Colic lymph node (tissue), 1 donor: ENCODE measurements around a stretch of chr18.

- PRO-cap, result no peak
Measured at GRCh38 chr18:7958218-7959009, 391.3 kb downstream of the PTPRM start.

DNA sequence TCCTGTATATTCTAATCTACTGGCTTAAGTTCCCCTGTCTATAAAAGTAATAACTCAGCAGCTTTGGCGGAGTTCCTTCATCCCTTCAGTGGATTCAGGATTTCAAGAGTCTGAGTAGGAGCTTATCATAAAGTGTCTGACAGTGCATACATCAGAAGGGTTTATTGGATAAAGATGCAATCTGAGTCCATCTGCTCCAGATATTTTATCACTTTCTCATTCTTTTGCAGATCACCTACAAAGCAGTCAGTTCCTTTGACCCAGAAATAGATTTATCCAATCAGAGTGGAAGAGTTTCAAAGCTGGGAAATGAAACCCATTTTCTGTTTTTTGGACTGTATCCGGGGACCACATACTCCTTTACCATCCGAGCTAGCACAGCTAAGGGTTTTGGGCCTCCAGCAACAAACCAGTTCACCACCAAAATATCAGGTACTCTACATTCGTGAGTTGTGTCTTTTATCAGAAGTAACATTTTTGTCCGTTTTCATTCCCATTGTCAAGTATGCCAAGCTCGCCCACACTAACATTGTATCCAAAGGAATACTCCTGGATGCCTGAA lies 518.4 kb downstream of the PTPRM start:
- PRO-cap, result no peak

DNA sequence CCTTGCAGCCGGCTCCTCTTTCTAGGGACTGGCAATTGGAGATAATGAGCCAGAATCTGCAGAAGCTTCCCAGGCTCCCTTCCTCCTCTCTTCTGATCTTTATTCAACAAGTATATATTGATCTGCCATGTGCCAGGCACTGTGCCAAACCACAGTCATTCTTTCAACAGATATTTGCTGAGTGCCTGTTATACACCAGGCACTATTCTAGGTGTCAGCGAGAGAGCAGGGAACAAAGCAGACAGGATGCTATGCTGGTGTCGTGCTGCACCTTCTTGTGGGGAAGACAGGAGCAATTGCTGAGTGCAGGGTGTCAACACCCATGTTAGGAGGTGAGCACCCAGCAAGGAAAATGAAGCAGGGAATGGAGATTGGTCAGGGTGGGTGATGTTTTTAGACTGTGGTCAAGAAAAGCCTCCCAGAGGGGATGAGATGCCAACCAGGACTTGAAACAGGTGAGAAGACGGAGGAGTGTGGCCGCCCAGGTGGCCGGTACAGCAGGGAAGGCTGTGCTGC lies 307.7 kb upstream of the RAB12 start:
- PRO-cap, result no peak

GRCh38 chr18:8318890-8319701 lies 290.1 kb upstream of the RAB12 start:
- PRO-cap, result no peak

DNA sequence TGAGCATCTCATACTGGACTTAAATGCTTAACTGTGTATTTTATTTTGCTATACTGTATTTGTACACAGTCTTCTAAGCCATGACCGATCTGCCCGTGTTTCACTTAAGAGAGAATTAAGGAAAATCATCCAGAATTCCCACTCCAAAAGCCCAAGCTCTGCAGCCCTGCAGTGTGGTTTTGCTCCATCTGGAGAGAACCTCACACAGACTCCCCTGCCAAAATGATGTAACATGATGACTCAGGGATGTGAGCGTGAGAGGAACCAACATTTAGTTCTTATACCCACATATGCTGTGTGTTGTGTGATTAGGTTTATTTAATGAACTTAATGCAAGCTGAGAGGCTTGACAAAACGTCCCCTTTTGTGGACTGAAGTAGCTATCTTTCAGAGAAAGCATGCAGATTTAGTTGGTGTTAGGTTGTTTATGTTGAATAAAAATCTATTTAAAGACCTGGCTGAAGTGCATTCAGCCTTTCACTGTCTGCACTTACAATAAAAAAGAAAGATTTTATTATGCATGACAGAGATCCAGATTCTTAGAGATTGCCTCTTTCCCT lies 6.2 kb downstream of the RAB12 start:
- PRO-cap, result no peak

- PRO-cap, result no peak
Measured at GRCh38 chr18:8717238-8717616, 11.9 kb downstream of the MTCL1 start.

- PRO-cap, result no peak
Measured at GRCh38 chr18:8783998-8784496, 78.7 kb downstream of the MTCL1 start.

- PRO-cap, result bidirectional peak, plus-strand start at chr18:8978634, minus-strand start at chr18:8978420
Measured at GRCh38 chr18:8978297-8978758, 124.2 kb upstream of the NDUFV2 start.

GRCh38 chr18:9184677-9185439 lies 48.3 kb downstream of the ANKRD12 start:
- PRO-cap, result no peak

DNA sequence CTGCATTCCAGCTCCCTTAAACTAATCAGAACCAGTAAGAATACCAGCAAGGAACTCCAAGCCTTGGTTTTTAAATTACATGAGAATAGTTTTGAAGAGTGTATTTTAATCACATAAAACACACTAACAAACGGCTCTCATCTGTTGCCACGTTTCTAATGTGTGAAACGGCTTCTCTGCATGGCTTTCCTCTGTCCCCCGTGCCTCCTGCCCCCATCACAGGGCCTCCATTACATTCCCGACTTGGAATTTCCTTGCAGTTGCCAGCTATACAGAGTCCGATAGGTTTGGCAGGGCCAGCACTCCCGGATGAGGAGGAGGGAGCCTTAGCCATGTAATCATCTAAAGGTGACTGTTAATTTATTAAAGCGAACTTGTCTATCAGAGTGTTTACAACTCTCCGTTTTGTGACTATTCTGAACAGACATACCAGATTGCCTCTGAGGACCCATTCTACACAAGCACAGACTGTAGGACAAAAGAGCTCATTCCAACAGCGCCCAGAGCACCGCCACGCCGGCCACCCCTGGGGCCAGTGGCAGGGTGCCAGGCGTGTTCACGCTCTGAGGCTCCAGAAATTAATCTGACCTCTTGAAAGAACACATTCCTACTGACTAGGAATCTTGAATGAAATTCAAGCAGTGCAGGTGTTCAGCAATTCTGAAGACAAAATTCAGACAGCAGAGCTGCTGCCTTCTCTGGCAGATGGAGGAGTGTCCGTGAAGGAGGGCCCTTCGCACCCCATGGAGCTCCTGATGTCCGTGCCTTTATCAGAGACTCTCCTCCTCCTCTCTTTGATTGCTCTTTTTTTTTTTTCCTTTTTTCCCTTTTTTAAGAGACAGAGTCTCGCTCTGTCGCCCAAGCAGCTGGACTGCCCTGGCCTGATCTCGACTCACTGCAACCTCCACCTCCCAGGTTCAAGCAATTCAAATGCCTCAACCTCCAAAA lies 58.1 kb upstream of the RALBP1 start:
- PRO-cap, result no peak

DNA sequence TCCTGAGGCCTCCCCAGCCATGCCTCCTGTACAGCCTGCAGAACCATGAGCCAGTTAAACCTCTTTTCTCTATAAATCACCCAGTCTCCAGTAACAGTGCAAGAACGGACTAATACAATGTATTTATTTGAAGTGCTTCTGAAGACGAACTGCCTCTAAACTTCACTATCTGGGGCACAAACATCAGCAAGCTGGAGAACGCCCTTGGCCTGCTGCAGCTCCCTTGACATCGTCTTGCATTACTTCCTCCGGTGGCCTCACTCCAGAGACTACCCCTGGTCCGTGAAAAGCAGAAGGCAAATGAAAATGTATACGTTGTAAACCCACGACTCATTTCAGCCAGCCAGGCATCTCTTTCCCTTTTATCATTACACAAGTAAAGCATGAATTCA lies 41.8 kb upstream of the RALBP1 start:
- PRO-cap, result no peak

DNA sequence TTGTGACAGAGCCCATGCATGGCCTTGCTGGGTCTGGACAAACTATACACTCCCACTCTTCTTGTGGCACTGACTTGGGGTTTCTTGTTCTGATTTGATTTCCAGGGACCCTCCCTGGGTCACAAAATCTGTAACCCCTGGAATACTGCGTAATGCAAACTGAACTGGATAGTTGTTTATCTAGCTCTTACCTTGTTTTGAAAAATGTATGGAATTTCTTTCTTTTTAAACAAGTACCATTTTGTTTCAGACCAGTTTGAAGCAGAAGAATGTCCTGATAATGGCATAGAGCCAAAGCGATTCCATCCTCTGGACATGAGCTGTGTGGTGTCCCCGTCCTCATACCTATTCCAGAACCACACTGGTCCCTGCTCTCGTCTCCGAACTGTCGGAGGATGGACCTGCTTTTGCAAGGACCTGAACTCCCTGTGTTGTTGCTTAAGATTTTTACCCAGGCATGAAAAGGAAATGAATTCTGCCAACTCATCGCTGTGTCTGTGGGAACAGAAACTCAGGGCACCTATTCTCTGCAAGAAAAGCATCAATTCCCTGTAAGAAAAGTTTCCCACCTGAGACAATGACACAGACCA lies 33.5 kb upstream of the PPP4R1 start:
- PRO-cap, result no peak

DNA sequence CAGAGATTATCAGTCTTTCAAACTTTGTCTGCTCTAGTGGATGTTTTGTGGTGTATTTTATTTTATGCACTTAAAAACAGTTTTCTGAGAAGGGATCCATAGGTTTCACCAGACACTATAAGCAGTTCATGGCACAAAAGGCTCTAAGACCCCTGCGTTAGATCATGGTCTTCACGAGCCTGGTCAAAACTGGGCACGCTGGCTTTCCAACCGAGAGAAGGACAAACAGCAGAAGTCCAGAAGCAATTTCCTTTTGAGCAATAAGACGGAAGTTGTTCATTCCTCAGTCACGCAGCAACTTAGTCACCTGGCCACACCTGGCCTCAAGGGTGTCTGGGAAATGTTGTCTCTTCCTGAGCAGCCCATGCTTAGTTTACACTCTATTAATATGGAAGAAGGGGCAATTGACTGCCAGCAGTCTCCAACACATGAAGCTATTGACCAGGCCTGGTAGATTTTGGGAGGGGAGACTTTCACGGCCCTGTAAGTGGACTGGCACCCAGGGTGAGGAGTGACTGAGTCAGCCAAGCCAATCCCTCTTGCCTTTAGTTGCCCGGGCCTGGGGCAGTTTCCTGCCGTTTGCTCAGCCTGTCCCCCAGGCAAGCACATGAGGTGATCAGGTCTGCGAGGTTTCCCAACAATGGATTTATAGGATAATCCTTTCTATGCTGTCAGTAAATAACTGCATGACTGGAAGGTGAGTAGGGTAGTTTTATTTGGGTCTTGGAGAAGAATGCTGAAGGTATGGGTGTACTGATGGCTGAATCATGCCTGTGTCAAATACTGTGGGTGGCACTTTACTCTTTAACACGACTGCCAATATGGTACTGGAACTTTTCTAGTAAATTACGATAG lies 43.8 kb upstream of the PPP4R1 start:
- PRO-cap, result no peak

GRCh38 chr18:9742669-9743028 lies 34.5 kb downstream of the RAB31 start:
- PRO-cap, result unidirectional peak, minus-strand start at chr18:9742776

DNA sequence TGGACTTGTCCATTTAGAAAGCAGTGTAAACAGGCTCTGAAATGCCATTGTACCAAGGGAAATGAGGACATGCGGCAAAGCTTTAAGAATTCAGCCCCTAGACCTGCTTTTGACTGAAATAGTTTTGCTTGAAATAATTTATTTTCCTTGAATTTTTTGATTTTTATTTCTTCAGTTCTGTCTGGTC lies 34.8 kb downstream of the RAB31 start:
- PRO-cap, result no peak

- PRO-cap, result no peak
Measured at GRCh38 chr18:9775013-9775751, 67.1 kb downstream of the RAB31 start.

- PRO-cap, result no peak
Measured at GRCh38 chr18:9854820-9856239, 30.4 kb upstream of the TXNDC2 start.

- PRO-cap, result no peak
Measured at GRCh38 chr18:9919093-9920282, 5.7 kb downstream of the VAPA start.

- PRO-cap, result no peak
Measured at GRCh38 chr18:9949240-9950224, 35.7 kb downstream of the VAPA start.

GRCh38 chr18:9959778-9960642 lies 46.2 kb downstream of the VAPA start:
- PRO-cap, result no peak